Colonic mucosa (tissue), 1 donor: ENCODE results near the genes YIPF4, FAM98A and CRIM1.

DNA sequence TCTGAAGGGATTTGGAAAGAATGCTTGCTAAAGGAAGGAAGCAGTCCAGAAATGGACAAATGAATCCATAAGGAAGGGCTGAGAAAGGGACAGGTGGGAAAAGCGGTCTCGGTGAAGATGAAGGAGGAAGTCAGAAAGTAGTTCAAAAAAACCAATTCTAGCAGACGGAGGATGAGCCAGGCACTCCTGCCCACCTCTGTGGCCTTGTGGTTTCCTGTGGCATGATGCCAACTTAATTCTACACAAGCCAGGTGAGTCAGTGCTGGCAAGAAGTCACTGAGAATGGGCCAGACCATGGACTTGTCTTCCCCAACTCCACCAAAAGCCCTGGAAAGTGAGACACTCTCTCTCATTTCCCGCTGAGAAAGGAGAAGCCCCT lies 15.5 kb upstream of the XDH start:
- PRO-cap: unidirectional peak, plus-strand start at position 255 of the sequence

DNA sequence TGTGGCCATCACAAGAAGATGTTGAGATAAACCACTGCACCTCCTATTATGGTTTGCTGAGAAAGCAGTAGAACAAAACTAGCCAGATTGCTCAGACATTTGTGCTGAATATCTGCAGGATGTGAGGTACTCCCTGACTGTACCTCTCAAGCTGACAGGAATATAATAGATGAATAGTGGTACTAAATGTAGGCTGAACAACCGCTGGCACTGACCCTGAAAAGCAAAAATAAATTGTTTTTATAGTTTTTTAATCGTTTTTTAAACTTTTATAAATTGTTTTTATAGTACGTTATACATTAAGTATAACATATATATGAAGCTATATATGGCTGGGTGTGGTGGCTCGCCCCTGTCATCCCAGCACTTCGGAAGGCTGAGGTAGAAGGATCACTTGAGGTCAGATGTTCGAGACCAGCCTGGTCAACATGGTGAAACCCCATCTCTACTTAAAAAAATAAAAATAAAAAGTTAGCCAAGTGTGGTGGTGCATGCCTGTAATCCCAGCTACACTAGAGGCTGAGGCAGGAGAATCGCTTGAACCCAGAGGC lies 164.1 kb downstream of the MEMO1 start:
- PRO-cap: no peak

DNA sequence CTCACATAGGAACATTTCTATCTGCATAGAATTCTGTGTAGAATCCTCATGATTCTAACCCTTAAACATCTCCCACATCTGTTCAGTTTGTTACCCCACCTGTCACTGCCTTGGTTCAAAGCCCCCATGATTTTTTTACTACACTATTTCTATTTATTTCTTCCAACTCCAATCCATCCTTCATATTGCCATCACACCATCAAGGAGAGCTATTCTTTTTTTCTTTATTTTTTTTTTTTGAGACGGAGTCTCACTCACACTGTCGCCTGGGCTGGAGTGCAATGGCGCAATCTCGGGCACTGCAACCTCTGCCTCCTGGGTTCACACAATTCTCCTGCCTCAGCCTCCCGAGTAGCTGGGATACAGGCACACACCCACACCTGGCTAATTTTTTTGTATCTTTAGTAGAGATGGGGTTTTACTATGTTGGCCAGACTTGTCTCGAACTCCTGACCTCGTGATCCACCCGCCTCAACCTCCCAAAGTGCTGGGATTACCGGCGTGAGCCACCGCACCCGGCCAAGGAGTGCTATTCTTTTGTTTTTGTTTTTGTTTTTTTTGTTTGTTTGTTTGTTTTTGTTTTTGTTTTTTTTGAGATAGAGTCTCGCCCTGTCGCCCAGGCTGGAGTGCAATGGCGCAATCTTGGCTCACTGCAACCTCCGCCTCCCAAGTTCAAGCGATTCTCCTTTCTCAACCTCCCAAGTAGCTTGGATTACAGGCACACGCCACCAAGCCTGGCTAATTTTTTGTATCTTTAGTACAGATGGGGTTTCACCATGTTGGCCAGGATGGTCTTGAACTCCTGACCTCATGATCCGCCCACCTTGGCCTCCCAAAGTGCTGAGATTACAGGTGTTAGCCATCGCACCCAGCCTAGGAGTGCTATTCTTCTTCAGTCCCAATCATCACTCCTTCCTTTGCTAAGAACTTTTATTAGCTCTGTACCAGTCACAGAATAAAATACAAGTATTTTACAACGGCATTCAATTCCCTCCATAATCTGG lies 104.8 kb downstream of the MEMO1 start:
- PRO-cap: no peak

- PRO-cap: no peak
Observed at GRCh38 chr2:31927316-31927957, 83.4 kb downstream of the MEMO1 start.

- PRO-cap: no peak
Observed at GRCh38 chr2:31939703-31940879, 70.7 kb downstream of the MEMO1 start.

- PRO-cap: no peak
Observed at GRCh38 chr2:31980595-31981067, 30.2 kb downstream of the MEMO1 start.

GRCh38 chr2:32010368-32010695 lies 476 bp downstream of the MEMO1 start:
- PRO-cap: unidirectional peak, plus-strand start at chr2:32010426; bidirectional peak, plus-strand start at chr2:32010818, minus-strand start at chr2:32010600

- PRO-cap: bidirectional peak, plus-strand start at chr2:32277910, minus-strand start at chr2:32277784; unidirectional peak, plus-strand start at chr2:32278221
Observed at GRCh38 chr2:32277489-32278817, at the start of gene YIPF4. Gene YIPF4 (plus strand): TSS chr2:32277904.

DNA sequence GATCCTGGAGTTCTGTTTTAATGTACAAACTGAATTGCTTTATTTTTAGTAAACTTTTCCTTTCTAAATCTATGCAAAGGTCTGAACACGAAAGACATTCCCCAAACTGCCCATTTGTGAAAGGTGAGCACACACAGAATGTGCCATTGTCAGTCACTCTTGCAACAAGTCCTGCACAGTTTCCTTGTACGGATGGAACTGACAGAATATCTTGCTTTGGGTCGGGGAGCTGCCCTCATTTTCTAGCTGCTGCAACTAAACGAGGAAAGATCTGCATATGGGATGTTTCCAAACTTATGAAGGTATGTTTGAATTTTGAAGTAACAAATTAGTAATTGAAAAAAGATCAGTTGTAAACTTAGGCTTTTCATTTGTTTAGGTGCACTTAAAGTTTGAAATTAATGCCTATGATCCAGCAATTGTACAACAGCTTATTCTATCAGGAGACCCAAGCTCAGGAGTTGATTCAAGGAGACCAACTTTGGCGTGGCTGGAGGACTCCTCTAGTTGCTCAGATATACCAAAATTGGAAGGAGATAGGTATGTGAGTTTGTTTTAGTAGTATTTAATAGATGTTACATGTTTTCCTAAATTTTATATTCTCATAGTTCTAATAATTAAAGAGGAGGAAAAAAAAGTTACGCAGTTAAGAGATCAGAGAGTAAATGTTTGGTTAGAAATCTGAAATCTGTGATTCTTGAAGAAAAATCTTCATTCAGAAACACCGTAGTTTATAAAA lies 44.4 kb downstream of the BIRC6 start:
- PRO-cap: no peak

GRCh38 chr2:32414739-32415093 lies 57.9 kb downstream of the BIRC6 start:
- PRO-cap: unidirectional peak, plus-strand start at chr2:32414937

- PRO-cap: no peak
Observed at GRCh38 chr2:32464965-32465361, 108.1 kb downstream of the BIRC6 start.

GRCh38 chr2:32924611-32924899 lies 22.2 kb upstream of the LTBP1 start:
- PRO-cap: no peak

DNA sequence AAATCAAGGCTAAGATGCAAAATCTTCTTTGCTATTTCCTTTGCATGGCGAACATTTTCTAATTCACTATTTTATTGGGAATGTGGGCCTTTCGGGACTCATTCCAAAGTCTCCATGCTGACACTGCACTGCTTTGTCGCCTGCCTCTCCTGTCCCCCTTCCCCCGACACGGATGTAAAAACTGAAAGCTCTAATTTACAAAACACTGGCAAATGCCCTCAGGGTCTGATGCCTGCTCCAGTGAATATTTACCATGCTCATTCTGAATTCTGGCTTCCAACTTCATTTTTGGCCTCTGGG lies 14.8 kb upstream of the LTBP1 start:
- PRO-cap: no peak

DNA sequence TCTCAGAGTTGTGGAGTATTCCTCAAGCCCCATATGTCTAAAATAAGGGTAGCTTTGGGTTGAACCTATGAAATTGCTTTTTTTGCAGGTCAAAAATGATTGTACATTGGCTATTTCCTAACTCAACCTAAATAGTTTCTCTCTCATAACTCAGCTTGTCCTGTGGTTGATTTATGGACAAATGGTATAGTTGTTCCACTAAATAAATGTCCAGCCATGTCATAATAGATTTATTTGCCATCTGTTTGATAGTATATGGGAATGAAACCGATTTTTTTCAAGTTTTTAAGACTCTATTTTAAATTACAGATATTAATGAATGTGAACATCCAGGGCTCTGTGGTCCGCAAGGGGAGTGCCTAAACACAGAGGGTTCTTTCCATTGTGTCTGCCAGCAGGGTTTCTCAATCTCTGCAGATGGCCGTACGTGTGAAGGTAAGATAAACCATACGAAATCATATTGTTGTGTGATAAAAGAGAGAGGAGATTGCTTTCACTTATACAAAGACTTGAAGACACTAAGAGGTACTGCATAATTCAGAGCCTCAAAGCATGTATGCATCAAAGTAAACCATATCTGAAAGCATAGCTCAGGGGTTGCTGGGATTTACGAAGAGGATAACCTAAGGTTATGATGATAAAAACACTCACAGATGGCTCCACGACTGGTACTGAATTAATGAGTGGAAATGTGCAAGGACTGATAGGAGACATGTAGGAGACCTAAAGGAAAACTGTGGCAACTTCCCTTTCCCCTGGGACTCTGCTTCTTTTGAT lies 161.4 kb upstream of the RASGRP3 start:
- PRO-cap: no peak

DNA sequence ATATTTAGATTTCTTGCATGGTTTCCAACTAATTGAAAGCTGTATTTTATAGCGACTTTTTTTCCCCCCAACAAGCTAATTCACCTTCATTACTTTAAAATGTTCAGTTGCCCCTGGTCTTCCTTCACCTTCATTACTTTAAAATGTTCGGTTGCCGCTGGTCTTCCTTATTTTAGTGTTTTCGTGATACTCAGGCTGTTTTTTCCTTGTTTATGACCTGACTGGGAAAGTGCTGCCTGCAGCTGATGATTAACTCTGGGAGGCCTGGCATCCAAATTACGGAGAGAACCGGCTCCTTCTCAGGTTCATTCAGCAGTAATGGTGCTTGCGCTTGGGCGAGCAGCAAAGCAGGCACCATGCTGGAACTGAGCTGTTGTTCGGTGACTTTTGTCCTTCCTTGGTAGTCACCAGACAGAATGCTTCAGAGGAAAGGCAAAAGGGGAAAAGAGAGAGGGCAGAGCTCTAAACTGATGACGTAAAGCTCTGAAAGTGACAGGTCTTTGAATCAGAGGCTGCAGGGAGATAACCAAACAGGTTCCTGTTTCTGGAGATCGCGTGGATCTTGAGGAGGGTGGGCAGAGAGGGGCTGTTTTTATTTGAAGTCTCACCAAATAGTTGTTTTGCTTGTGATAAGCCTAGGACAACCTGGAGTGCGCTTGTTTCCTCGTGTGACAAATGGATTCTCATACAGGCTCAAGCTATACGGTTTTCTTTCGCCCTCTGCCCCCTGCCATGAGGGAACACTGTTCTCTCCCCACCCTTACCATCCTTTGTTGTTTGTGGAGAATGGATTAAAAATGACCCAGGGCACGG lies 1.0 kb downstream of the RASGRP3 start:
- PRO-cap: bidirectional peak, plus-strand start at position 508 of the sequence, minus-strand start at position 367 of the sequence

DNA sequence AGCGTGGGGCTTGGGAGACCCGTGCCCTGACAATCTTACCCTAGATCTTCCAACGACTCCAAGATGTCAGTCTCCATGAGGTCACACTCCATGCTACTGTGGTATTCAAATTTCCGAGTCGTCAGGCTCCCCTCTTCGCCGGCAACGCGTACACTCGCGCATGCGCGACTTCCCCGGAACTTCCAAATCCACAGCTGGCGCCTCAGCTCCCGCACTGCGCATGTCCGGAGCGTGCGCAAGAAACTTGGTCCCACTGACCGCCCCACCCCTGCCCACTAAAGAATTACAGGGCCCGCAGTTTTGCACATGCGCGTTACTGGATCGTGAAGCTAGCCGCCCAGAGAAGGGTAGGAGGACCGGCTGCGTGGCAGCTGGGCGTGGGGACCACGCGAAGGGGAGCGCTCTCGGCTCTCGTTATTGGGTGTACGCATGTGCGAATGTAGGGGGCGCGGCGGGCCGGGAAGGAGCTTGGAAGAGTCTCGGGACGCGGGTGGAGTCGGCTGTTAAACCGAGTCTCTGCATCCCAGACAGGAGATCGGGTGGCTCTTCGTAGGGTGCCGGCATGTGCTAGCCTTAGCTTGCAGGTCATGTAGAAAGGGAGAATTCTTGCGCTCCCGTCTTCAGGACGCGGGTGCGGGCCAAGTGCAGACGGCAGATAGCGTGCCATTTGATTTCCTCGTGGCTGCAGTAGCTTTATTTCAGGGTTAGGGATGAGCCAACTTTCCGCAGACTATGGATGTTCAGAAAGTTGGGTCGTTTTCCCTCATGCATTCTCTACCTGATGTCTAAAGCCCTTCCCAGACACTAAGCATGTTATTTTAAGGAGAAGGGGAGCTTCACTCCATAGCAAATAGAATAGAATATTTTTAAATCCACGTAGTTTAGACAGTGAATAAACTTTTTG lies at the start of gene FAM98A:
TSS of gene FAM98A (minus strand) at position 170 of the 904 bp plus-strand sequence.
- PRO-cap: bidirectional peak, plus-strand start at position 442 of the sequence, minus-strand start at position 146 of the sequence

DNA sequence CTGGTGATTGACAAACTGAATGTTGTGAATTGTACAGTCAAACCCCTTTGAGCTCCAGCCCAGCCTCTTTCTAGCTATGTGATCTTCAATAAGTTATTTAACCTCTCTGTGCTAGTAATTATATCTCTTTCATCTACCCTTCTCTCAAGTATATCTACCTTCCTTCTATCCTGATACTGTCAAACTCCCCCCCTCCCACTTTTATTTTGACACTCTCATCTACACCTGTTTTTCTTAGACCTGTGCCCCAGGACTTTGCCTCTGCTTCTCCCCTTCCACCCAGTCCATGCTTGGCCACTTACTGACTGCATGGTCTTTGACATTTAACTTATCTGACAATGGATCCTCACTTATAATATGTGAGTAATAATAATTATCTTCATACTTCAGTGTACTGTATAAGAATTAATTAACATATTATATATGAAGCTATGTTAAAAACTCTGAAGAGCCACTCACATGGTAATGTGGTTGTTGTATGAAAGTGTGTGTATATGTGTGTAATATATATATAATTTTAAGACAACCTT lies 270.8 kb upstream of the CRIM1 start:
- PRO-cap: unidirectional peak, minus-strand start at position 272 of the sequence

- PRO-cap: no peak
Observed at GRCh38 chr2:36354682-36355172, 851 bp upstream of the CRIM1 start.

DNA sequence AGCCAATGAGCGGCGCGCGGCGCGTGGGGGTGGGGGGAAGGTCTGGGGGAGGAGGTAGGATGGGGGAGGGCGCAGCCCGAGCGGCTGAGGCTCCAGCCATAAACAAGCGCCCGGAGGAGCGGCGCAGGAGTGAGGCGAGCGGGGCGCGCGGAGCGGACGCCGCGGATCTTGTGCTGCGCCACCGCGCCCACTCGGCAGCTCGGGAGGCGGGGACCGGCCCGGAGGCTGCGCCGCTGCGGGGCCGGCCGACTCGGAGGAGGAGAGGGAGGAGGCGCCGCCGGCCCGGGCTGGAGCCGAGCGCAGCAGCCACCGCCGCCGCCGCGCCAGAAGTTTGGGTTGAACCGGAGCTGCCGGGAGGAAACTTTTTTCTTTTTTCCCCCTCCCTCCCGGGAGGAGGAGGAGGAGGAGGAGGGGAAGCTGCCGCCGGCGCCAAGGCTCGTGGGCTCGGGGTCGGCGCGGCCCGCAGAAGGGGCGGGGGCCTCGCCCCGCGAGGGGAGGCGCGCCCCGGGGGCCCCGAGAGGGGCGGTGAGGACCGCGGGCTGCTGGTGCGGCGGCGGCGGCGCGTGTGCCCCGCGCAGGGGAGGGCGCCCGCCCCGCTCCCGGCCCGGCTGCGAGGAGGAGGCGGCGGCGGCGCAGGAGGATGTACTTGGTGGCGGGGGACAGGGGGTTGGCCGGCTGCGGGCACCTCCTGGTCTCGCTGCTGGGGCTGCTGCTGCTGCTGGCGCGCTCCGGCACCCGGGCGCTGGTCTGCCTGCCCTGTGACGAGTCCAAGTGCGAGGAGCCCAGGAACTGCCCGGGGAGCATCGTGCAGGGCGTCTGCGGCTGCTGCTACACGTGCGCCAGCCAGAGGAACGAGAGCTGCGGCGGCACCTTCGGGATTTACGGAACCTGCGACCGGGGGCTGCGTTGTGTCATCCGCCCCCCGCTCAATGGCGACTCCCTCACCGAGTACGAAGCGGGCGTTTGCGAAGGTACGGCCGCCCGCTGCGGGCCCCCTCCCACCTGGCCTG lies at the start of gene CRIM1:
TSS of gene CRIM1 (plus strand) at position 126 of the 1,010 bp plus-strand sequence.
- PRO-cap: bidirectional peak, plus-strand start at position 126 of the sequence, minus-strand start outside the sequence; unidirectional peak, plus-strand start at position 516 of the sequence; bidirectional peak, plus-strand start at position 785 of the sequence, minus-strand start at position 749 of the sequence; bidirectional peak, plus-strand start outside the sequence, minus-strand start at position 931 of the sequence

GRCh38 chr2:36537127-36537649 lies 60.8 kb downstream of the FEZ2 start:
- PRO-cap: no peak